ENCODE data around the gene TTC8.

DNA sequence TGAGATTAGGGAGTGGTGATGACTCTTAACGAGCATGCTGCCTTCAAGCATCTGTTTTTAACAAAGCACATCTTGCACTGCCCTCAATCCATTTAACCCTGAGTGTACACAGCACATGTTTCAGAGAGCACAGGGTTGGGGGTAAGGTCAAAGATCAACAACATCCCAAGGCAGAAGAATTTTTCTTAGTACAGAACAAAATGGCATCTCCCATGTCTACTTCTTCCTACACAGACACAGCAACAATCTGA, 1431.0 kb upstream of the FLRT2 start:
- PRO-cap: no peak

- PRO-cap: unidirectional peak, plus-strand start at chr14:85528750
Measured at GRCh38 chr14:85528543-85528906, 1.4 kb upstream of the FLRT2 start.

DNA sequence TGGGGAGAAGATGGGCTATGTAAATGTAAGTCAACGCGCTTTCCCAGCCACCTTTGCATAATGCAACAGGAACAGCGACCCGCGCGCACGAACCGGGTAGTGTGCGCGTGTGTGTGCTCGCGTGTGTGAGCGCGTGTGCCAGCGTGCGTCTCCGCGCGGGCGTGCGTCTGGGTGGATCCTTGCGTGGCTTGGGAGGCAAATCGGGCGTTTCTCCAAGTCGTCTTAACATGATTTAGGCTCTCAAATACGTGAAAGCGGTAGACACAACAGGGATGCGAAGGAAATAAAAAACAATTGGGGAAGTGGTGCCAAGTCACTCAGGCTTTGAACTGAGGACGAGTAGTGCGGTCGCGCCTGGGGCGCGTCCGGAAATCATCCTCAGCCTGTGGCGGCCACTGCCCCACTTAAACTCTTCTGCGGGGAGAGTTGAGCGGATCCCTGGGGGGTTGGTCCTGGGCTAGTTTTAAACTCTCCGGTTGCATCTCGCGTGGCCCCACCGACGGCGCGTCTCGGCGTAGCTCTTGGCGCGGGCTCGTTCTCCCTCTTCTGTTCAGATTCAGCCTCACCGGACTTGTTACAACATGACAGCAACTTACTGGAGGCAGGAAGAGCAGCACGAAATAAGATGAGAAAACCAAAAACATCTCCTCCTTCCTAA, 1.9 kb downstream of the FLRT2 start:
- PRO-cap: no peak

- PRO-cap: no peak
Measured at GRCh38 chr14:85535303-85536235, 5.6 kb downstream of the FLRT2 start.

DNA sequence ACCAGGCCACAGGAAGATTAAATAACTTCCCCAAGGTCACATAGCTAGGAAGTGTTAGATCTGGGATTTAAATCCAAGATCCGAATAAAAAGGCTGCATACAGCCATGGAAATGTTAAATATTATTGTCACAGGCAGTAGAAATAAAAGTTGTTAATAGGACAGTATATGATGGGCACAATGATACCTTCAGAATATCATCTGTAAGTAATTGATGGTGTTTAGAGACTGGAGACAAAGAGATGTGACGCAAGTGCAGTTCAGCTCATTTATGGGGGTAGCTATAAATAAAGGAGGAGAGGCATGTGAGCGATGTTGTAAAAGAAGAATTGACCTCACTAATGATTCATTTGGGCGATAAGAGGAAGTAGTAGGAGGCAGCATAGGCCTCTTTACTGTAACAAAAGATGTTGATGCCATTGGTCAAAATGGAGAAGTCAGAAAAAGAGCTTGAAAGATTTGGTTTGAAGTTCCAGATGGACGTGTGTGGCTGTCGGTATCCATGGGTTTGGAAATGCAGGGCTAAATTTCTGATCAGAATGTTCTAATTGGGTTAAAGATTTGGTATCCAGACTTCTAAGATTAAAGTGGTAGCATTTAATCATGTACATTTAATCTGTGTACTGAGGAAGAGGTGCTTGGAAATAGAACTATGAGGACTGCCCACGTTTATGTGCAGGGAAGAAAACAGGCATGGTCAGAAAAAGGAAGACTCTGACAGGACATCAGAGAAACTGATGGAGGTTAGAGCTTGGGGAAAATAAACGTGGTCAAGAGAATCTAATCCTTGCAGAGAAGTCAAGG, 70.1 kb downstream of the FLRT2 start:
- PRO-cap: unidirectional peak, plus-strand start at position 474 of the sequence

GRCh38 chr14:87994754-87995404, 1.9 kb upstream of the GALC start:
- PRO-cap: no peak

GRCh38 chr14:88026792-88027234, 21.9 kb downstream of the GPR65 start:
- PRO-cap: no peak

DNA sequence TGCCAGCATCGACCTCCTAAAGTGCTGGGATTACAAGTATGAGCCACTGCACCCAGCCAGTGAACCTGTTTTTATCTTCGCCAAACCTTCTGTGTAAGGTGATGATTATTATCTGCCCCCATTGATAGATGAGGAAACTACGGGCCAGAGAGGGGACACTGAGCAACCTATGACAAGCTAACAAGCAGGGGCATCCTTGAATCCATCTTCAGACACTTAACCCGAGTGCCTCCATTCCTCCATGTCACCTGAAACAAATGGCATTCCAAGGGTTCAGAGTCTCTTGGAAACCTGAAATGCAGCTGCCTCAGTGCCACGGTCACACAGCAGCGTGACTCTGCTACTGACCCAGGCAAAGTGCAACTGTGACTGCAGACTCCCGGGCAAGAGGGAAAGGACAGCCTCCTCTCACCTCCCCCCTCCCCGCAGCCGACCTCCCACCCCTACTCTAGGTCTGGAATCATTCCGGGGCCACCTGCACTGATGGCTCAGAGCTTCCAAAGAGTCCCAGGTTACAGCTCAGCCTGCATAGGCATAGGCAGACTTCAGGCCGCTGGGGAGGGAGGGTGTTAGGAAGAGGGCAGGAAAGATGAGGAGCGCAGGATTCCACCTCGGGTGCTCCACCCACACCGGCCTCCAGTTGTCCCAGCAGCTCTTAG, 53.3 kb downstream of the KCNK10 start:
- PRO-cap: no peak

DNA sequence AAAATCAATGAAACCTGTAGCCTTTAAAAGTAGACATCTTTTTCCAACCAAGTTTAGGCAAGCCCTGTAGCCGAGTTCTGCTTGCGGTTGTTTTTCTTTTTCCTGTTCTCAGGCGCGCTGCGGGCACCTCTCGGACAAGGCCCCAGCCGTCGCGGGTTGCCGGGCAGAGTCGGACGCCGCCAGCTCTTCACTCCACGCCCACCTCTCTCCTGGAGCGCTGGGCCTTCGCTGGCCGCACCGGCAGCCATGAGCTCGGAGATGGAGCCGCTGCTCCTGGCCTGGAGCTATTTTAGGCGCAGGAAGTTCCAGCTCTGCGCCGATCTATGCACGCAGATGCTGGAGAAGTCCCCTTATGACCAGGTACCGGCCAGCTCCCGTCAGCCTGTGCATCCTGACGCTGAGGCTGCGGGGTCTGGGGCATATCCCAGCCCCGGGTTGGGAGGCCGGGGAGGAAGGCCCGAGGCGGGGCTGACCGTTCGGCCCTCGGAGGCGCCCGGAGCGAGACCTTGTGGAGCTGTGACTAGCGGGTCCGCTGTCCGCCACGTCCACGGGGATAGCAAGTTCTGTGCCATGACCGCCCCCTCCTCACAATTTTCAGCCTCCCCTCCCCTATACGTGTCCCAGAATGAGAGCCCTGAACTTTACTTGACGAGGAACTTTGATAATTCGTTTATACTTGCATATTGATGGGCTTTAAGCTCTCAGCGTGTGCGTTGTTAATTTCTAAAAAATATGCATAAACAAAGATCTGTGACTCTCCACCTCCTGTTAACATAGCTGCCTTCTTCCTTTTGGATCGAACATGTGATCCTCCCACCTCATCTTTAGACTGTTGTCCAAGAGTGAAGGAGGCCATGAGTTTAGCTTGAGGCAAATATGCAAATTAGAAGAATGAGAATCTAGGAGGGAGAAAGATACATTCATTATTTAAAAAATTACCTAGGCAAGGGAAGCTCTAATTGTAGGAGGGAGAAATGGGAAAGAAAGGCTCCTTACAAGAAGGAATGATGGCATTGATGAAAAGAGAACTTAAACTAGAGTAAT, at the start of gene TTC8:
Gene TTC8, plus strand, starts transcription at position 190 of the 1,044 bp plus-strand sequence.
- PRO-cap: unidirectional peak, plus-strand start at position 195 of the sequence

DNA sequence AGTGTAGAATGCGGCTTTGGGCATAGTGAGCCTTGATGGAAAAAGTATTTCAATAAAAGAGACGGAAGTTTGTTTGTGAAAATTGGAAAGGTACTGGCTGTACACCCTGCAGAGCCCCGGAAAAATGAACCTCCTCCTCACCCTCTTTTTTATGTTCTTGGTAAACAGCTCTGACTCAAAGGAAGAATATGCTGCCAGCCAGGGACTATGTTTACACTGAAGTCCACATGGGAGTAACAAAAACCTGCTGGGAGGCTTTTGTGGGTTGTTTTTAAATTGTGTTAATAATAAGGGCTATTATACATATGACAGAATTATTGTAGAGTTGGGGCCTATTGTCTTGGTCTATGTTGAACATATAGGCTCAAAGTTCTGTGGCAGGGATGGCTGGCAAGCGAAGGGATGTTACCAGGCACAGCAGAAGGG, 70.7 kb downstream of the TTC8 start:
- PRO-cap: no peak

GRCh38 chr14:89366900-89367085, 50.2 kb downstream of the FOXN3 start:
- PRO-cap: no peak

DNA sequence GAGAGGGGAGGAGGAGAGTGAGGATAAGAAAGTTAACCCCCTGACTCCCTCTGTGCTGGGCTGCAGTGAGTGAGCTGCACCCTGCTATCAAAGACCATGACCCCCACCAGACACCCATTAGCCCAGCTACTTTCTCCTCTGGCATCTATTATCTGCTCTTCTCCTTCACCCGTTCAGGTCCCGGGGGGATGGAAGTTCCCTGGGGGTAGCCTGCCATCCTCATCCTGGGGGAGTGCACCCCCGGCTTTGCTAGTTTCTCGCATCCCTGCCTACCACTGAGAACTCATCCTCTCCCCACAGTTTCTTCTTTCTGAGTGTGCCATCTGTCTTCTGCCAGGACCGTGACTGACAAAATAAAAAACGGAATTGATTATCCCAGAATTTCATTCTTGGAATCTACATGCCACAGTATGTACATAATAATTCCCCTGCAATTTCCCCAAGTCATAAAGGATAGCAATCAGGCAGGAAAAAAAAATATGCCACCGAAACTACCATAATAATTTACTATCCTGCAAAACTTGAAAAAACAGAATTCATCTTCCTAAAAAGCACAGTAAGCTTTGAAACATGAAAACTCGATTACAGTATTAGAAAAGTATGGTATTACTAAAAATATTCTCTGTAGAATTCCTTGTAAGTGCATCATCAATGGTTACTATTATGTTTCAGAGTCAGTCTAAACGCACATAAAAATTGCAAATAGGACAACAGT, 45.1 kb downstream of the FOXN3 start:
- PRO-cap: no peak

DNA sequence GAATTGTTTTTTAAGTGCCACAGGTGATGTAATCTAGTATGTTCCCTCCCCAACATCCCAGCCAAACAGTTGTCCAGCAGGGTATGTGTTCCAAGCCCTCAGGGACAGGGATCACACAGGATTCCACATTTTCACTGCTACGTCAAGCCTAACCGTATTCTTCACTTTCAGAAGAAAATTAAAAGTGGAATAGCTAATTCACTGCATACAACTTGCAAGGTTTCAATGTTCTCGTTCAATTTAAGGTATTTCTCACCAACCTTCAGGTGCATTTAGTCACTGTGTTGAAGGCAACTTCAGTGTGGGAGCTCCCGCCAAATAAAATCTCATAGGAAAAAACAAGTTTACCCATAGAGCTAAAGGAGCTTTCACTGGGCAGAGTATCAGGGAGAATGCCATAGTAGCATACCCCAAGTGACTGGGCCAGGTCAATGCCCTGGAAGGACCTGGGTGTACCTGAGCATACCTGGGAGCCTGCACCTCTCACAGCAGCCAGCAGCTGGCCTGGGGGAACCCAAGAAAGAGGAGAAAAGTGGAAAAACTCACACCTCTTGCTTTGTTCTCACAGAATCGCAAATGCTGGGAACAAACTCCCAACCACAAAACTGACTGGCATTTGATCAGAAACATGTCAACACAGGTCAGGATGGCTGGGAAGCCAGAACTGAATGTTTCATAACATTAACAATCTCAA, 8.3 kb downstream of the FOXN3 start:
- PRO-cap: no peak

DNA sequence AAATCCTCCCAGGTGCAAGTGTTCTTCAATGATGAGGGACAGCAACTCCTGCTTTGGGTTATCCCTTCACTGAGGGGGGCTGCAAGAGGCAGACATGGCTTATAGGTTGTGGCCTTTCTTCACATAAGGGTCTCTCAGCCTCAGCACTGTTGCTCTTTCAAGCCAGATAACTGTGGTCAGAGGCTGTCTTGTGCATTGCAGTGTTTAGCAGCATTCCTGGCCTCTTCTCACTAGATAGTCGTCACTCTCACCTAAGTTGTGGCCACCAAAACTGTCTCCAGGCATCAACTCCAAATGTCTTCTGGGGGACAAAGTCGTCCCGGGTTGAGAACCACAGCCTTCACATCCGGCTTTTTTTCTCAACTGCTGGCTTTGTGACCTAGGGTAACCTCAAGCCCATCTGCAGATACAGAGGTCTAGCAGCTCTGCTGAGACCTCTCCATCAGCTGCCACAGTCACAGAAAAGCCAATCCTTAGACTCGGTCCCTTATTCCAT, 180.6 kb downstream of the EFCAB11 start:
- PRO-cap: no peak

DNA sequence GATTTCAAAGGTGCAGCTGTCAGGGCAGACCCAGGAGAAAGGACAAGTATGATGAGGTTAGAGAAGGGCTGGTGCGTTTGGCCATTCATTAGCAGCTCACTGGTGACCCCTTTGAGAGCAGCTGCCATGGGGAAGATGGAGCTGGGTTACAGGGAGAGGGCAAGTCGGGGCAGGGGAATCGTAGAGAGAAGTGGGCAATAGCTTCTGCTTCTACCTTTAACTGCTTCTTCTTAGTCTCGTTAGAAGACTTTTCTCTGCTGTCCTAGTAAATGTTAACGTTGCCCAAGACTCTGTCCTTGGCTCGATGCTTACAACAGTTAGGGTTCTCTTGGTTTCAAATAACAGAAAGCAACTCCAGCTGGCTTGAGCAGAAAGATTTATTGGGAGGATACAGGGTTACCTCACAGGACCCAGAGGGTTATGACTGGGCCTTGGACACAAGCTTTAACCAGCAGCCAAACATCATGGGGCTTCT, 161.6 kb downstream of the EFCAB11 start:
- PRO-cap: no peak

DNA sequence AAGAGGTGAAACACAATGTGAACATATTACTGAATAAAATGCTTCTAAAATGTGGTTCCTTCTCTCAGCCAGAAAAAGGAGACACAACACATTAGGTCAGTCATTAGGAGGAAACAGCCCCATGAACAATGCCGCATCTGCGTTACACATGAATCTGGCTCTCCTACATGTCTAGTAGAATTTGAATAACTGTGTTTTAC, 51.7 kb downstream of the EFCAB11 start:
- PRO-cap: no peak

GRCh38 chr14:90087234-90087963, 25.6 kb downstream of the KCNK13 start:
- PRO-cap: no peak

GRCh38 chr14:90278657-90278987, 22.3 kb downstream of the PSMC1 start:
- PRO-cap: no peak

DNA sequence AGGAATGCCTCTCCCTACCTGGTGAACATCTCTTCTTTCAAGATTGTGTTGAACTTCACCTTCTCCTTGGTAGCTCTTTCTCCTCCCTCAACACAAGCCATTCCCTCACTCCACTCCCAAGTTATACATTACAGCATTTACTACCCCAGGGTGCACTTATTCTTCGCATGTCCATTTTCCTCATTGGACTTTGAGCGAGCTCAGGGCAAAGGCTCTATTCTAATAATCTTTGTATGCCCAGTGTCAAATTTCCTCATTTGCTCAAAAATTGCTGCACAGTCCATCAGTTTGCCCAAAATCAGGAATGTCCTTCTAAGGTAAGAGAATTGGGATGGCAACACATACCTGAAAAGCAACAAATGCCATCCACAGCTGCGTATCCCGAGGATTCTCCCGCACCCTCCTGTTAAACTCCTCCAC, 28.1 kb downstream of the NRDE2 start:
- PRO-cap: no peak

GRCh38 chr14:90454098-90454916, 57.5 kb downstream of the CALM1 start:
- PRO-cap: no peak

Data from pulmonary lymph node (tissue), 1 donor.